Diencephalon (tissue), 2 donors: ENCODE data around the gene PKDCC.

GRCh38 chr2:40324628-40325347 lies 127.1 kb downstream of the SLC8A1 start:
- RAMPAGE, long total RNA, result no peak

DNA sequence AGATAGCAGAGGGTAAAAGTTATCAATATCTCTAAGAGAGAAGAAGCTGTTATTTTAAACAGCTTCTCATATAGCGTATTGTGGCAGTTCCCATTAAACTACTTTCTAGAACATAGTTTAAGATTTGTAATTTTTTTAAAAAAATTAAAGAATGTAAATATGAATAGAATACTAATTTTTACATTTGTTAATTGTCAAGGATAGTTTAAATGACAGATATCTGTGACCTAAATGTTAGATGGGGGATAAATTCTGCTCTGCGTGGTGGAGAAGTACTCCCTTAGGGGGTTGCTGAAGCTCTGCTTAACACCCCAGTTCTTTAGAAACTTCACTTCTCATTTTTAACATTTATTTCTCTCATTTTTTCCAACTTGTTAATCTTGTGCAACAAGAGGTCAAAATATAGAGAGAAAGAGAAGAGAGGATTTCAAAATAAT lies 61.2 kb upstream of the SLC8A1 start:
- RAMPAGE, long total RNA, result no peak

- RAMPAGE, long total RNA, result no peak
Observed at GRCh38 chr2:41966274-41967345, 81.2 kb upstream of the PKDCC start.

DNA sequence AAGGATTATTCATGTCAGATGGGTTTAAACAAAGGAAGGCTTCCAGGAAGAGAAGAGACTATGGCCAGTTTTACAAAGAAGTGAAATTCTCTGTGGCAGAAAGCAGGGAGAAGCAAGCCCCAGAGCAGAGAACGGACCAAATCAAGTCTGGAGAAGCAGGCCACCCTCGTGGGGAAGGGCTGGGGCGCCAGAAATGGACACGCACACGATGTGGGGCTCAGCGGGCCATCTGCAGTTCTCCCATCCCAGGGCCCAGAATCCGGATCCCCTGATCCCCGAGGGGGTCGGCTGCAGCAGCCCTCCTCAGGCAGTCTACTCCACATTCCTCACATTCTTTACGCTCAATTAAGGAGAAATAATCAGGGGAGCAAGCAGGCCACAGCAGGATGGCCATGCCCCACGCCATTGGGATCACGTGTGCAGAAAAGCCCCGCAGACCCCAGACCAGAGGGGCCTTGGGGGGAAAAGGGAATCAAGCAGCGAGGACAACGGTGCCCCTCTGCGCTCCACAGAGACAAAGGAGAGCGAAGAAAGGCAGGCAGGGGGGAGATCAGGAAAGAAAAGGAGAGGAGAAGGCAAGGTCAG lies 17.7 kb upstream of the PKDCC start:
- RAMPAGE, long total RNA, result no peak

DNA sequence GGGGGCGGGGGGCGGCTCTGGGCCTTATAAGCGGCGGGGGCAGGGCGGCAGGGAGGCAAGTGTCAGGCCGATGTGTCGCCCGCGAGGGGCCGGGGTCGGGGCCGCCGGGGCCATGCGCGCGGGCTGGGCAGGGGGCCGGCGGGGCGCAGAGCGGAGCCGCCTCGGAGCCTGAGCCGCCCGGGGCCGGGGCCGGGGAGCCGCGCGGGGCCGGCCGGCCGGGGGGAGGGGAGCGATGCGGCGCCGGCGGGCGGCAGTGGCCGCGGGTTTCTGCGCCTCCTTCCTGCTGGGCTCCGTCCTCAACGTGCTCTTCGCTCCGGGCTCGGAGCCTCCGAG lies at the start of gene PKDCC:
Gene PKDCC (plus strand): TSS at position 54 of the 333 bp plus-strand sequence.
- RAMPAGE, long total RNA, result no peak

- RAMPAGE, long total RNA, result no peak
Observed at GRCh38 chr2:42618109-42618523, 49.7 kb downstream of the MTA3 start.

DNA sequence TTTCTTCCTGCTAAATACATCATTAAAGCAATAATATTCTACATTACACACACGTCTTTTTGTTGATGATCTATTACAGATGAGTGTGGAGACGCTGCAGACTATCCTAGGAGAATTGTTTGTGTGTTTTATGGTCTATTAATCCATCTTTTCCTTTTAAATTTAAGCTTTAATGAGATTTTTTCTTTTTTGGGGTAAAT lies 94.4 kb downstream of the OXER1 start:
- RAMPAGE, long total RNA, result no peak

DNA sequence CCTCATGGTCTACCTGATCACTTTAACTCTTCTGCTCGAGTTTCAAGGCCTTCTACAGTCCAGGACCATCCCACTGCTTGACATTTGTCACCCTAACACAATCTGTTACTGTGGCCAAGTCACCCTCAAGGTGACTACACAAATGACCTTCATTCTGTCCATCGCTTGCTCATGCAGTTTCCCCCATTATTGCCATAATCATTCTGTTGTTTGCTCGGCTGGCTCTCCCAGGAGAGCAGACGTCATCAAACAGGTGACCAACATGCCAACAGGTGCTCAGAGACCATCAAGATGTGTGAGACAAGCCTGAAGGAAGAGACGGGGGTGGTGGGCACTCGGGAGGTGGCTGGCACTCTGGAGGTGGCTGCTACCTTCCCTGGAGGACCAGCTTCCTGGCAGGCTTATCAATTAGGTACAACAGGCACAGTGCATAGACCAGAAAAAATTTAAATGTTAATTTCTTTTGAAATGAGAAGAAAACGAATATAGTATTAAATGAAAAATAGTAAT lies 16.7 kb upstream of the HAAO start:
- RAMPAGE, long total RNA, result no peak

DNA sequence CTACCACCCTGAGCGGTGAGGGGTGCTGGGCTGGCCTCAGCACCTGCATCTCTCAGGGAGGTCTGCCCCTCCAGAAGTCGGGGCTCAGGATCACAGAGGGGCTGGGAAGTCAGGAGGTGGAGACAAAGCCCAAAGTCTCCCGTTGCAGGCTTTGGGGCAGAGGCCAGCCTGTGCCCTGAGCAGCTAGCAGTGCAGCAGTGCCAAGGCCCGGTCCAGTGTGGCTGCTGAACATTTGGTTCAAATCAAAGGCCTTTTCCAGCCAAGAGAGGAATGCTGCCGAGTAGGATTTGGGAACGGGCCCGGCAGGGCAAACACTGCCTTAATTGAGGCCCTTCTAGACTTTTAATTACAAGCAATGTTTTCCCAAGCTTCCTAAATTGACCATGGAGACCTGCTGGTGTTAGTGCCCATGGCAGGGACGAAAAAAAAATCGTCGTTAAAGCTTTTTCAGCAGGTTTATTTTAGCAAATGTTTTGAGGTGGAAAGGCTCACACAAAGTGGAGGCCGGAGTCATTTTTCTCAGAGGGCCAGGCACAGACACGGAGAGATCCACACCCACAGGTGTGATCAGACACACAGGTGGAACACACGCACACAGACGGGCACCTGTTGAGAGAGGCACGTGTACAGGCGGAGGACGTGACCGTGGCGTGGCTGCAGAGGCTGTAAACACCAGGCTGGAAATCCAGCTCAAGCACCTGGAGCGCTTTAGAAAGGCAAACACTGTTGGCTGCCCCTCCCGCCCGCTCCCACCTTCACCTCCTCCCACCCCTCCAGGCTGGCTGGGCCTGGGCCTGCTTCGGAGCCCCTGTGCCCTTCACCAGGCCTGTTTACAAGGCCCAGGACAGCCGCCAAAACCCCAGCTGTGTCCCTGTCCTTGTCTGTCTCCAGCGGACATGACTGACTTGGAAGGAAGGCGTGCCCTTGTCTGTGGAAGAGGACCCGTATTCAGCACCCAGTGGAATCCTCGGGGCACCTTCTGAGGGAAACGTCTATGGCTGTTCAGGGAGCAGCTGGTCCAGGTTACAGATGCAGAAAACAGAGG lies 133.9 kb upstream of the HAAO start:
- RAMPAGE, long total RNA, result no peak

- RAMPAGE, long total RNA, result no peak
Observed at GRCh38 chr2:42927028-42927482, 134.7 kb upstream of the HAAO start.

DNA sequence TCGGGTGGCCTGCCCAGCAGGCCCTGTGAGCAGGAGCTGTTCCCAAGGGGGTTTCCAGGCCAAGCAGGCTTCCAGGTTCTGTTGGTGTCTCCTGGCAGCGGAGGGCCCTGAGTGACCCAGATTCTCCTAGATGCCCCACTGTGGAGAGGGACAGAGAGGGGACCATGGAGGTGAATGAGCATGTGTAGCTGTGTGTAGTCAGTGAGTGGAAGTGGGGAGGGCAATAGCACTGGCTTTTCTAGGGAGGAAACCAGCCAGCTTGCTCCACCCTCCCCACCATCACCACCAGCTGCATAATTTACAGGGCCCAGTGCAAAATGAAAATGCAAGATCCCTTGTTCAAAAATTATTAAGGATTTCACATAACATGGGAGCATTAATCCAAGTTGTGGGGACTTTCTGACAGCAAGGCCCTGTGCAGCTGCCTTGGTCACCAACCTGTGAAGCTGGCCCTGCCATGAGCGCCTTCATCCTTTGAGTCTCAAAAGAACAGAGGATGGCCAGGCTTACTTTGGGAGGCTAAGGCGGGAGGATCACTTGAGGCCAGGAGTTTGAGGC lies 172.3 kb upstream of the HAAO start:
- RAMPAGE, long total RNA, result no peak

GRCh38 chr2:42968146-42968411 lies 175.7 kb upstream of the HAAO start:
- RAMPAGE, long total RNA, result no peak

- RAMPAGE, long total RNA, result no peak
Observed at GRCh38 chr2:43071157-43071583, 155.2 kb downstream of the ZFP36L2 start.

GRCh38 chr2:43107083-43107480 lies 119.3 kb downstream of the ZFP36L2 start:
- RAMPAGE, long total RNA, result no peak

DNA sequence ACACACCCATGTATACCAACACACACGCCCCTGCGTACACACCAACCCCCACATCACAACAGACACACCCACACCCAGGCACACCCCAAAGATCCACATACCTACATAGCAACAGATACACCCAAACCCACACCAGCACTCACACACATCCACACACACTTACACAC lies 7.3 kb downstream of the ZFP36L2 start:
- RAMPAGE, long total RNA, result no peak

- RAMPAGE, long total RNA, result no peak
Observed at GRCh38 chr2:43222365-43222697, 4.1 kb downstream of the ZFP36L2 start.

- RAMPAGE, long total RNA, result no peak
Observed at GRCh38 chr2:43228249-43228824, 1.9 kb upstream of the ZFP36L2 start.

DNA sequence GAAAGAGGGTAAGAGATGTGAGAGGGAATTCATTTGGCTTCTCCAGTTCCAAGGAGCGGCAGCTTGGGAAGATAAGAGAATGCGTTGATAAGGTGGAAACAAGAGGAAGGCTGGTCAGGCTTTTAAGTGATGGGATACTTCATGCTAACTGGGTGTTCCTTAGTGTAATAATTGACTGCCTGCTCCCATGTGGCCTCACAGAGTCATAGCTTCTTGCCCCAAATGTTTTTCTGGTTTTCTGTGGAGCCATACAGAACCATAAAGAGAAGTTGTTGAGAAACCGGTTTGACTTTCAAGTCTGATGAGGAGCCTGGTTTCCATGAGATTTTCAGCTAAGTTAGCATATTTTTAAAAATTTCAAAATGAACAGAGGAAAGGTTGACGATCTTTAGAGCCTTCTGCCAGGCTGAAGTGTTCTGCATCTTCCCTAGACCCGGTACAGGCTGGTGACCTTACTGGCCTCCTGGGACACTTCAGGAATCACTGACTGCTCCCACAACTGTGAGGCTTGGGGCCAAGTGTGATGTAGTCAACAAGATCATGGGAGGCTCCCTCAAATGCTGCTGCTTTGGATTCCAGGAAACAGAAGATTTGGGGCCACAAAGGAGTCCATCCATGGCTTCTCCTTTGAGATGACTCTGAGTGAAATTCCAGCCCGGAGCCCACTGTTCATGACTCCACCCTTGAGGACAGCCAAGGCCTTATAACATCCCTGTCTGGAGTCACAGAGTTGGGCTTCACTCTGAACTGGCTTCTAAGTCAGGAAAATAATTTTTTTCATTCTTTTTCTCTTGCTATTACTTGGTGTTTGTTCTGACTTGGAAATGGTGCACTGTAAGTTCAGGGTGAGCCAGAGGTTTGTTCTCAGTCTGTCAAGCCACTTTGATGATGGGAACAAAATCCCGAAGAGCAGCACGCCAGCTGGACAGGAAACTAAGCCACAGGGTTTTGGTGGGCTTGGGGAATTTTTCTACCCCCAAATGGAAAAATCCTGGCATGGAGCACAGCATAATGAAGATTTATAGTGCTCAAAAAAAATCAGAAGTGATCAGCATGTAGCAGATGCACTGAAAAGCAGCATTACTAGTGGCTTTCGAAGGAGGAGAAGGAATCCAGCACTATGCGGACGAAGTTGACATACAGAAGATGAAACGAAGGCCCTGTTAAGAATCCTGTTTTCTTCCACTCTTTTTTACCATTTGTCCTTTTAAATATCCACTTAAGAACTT lies 97.9 kb upstream of the ZFP36L2 start:
- RAMPAGE, long total RNA, result no peak

DNA sequence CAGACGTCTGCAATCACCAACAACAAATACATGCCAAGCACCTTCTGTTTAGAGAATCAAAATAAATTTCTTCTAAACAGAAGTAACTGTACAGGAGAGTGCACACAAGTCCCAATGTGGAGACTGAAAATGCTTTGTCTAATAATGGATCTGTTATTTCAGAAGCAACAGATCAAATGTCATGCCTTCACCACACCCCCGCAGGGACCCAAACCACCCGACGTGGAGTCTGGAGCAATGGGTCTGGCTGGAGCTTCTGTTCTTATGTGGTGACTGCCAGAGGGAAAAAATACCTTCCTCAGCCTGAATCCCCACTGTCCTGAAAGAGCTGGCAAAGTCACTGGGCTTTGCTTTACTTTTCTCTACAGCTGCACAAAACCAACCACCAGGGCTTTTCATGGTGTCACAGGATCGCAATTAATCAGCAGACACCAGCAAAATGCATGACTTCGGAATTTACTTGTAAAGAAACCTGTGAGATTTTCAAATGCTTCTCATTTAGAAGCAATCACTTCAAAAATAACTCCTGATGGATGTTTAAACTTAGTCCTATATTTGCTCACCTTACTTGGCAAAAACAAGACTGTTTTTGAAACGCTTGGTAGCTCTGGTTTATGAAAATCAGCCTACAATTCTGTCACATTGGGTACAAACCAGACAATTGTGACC lies 119.1 kb upstream of the ZFP36L2 start:
- RAMPAGE, long total RNA, result no peak

- RAMPAGE, long total RNA, result no peak
Observed at GRCh38 chr2:43370550-43371122, 144.2 kb upstream of the ZFP36L2 start.